Neural progenitor cell (in vitro differentiated cells): ENCODE measurements around a stretch of chr1.

GRCh38 chr1:29179482-29180555 is 1.9 kb downstream of the SRSF4 start:
- RAMPAGE, long total RNA, result no peak

- RAMPAGE, long total RNA, result no peak
Measured at GRCh38 chr1:29785115-29785314, 548.7 kb downstream of the PTPRU start.

DNA sequence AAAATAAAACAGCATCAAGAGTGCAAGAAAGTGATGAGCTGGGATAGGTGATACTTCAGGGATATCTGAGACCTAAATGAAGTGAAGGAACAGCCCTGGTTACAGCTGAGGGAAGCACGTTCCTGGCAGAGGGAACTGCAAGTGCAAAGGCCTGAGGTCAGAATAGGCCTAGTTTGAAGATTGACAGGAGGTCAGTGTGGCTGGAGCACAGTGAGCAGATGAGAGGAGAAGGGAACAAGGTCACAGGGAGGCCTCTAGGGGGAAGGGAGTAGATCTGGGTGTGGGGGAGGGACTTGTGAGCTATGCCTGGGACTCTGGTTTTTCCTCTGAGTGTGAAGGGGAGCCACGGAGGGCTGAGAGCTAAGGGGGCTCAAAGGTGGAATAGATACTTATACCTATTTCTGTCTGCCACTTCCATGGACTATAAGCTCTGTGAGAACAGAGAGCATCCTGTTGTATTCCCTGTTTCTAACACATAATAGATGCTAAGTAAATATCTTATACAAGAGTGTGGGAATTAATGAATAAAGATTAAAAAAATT is 736.4 kb downstream of the MATN1 start:
- RAMPAGE, long total RNA, result no peak

- RAMPAGE, long total RNA, result no peak
Measured at GRCh38 chr1:30005866-30006527, 717.4 kb downstream of the MATN1 start.

DNA sequence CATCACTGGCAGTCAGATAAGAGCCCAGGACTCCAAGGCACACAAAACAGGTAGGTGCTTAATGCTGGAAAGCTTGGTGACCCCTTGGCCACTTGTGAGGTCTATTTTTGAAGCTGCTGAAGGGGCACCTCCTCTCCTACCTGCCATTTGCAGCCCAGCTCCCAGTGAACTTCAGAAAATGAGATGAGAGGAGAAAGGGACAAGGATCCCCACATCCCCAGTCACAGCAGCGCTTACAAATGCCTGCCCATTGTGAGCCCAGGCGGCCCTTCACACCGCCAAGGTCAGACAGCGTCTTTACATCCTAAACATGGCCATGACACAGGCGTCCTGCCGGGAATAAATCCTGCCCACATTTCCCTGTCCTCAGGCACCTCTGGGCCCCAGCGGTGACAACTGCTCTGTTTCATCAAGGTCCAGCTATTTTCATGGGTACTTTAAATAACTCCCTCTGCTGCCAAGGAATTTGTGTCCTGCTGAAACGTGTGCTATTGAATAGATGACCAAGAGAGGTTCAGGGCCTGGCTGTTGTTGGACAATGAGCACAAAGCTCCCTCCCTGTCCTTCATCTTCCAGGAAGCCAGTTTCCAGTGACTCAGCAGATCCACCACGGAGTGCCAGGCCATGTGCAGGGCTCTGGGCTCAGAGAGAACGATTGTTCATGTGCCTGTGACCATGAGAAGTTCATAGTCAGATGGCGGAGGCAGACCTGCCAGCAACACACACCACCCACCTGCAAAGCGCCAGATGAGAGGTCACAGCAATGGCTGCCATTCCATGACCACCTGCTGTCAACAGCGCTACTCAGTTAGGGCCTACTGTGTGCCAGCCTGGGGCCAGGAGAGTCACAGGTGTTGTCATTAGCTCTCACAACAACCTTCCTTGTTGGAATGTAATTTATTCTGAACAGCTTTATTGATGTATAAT is 195.8 kb downstream of the MATN1 start:
- RAMPAGE, long total RNA, result no peak

DNA sequence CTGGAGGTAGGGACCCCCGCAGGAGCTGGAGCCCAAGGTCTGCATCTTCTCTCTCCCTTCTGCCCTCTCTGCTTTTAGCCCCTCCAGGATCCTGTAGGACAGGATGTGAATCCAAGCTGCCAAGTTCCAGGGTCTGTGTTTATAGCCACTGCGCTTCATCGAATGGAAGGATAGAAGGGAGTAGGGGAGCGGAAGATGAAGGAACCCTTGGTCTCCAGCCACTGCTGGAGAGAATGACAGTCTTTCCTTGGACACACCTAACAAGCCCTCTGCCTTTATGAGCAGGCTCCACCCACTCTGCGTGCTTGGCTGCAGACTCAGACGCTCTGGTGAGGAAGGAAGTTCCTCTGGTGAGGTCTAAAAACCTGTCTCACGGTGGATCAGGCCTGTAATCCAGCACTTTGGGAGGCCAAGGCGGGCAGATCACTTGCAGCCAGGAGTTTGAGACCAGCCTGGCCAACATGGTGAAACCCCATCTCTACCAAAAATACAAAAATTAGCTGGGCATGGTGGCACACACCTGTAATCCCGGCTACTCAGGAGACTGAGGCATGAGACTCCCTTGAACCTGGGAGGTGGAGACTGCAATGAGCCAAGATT is 55.4 kb downstream of the MATN1 start:
- RAMPAGE, long total RNA, result no peak

DNA sequence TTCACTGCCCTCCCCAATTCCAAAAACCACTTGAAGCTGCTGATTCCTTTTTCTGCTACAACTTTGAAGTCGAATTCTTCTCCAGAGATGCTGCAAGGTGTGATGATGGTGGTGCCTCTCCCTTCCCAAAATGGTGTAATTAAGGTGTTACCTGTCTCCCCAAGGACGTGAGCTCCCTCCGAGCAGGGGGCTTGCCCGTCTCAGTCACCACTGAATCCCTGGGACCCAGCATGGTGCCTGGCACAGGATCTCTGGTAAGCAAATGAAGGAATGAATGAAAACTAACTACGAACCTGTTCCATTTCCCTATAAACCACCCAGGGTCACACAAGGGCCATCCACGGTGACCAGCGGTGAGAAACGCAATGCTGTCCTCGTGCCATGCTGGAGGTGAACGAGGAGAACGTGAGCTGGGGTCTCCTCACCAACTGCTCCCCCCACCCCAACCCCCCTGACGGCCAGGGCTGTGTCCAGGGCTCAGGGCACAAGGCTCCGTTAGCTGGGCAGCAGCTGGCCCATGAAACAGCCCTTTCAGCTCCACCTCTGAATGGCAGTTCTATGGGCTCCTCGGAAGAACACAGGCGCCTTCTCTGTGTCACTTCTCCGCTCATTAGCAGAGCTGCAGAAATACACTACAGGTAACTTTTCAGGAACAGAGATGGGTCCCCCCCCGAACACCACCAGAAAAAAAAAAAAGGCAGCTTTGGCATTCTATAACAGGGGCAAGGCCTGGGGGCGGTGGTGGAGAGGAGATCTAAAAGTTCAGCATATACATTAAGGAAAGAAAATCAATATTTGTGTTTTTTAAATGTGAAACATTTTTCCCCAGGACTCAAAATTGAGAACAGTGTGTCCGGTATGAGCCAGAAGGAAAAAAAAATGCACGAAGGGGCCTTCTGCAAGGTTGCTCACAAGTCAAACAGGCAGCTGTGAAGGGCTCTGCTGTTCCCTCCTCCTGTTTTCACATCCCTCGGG is 2.3 kb upstream of the MATN1 start:
- RAMPAGE, long total RNA, result no peak

GRCh38 chr1:30728216-30728973 is 5.0 kb upstream of the MATN1 start:
- RAMPAGE, long total RNA, result no peak

DNA sequence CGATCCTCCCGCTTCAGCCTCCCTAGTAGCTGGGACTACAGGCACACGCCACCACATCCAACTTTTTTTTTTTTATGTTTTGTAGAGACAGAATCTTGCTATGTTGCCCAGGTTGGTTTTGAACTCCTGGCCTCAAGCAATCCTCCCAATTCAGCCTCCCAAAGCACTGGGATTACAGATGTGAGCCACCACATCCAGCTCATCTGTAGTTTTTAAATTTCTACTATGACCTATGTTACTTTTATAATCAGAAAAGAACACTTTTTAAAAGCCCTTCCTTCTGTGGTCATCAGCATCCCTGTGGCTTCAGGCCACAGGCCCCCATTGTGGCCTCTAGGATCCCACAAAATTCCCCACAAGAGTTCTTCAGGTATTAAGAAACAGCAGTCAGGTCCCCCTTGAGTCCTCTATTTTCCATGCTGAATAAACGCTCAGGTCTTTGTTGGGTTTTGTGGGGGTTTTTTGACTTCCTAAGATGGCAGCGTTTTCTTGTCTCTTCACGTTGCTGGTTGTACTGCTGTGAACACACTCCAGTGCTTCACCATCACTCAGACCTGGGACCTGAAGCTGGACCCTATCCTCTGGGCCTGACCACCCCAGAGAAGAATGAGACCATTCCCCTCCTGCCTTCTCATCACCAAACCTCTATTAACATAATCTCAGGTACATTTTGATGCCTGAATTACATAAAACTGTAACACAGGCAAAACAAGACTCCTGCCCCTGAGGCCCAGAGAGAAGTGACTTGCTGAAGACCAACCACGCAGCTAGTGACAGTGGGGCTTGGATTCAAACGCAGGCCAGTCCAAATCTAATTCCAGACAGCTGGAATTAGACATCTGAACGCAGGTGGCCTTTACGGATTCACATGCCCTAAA is 13.4 kb upstream of the MATN1 start:
- RAMPAGE, long total RNA, result no peak

DNA sequence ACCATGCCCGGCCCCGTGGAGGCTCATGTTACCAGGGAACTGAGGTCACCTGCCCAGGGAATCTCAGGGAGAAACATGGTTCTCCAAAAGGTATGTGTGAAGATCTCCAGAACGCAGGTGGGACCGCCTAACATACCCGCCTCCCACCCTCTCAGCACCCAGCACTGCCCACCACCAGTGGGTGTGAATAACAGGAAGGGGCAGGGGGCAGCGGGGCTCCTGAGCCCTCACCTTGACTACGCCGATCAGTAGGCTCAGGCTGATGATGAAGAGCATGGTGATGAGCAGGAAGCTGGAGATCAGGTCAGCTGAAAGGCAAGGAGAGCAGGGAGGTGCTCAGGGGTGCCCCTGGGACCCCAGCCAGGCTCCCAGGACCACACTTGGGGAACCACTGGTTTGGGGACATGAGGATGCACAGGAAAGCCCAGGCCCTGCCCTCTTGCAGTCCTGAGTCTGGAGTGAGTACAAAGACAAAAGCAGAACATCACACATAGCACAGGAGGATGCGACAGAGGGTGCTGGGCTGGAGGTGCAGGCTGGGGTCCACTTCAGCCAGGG is 16.1 kb downstream of the LAPTM5 start:
- RAMPAGE, long total RNA, result no peak

- RAMPAGE, long total RNA, result no peak
Measured at GRCh38 chr1:30744051-30744564, 13.5 kb downstream of the LAPTM5 start.

GRCh38 chr1:30786250-30787094 is 28.9 kb upstream of the LAPTM5 start:
- RAMPAGE, long total RNA, result no peak

- RAMPAGE, long total RNA, result no peak
Measured at GRCh38 chr1:30870872-30871926, 37.4 kb downstream of the SDC3 start.

DNA sequence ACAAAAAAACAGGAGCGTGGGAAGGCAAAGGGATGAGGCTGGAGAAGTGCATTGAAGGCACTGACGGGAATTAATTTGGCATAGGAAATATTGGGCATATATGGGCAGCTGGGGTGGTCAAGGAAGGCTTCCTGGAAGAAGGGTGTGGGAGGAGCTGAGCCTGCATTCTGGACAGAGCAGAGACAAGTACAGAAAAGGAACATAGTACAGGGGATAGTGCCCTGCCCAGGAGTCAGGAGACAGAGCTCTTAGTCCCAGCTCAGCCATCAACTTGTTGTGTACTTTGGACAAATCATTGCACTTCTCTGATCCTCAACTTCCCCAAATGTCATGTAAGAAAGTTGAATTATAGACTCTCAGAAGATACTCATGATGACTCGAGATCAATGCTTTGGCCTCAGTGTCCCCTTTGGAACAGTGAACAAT is 11.6 kb downstream of the SDC3 start:
- RAMPAGE, long total RNA, result no peak

- RAMPAGE, long total RNA, result no peak
Measured at GRCh38 chr1:30936432-30937020, 28.0 kb upstream of the SDC3 start.

- RAMPAGE, long total RNA, result no peak
Measured at GRCh38 chr1:31055482-31056066, 9.9 kb downstream of the PUM1 start.

DNA sequence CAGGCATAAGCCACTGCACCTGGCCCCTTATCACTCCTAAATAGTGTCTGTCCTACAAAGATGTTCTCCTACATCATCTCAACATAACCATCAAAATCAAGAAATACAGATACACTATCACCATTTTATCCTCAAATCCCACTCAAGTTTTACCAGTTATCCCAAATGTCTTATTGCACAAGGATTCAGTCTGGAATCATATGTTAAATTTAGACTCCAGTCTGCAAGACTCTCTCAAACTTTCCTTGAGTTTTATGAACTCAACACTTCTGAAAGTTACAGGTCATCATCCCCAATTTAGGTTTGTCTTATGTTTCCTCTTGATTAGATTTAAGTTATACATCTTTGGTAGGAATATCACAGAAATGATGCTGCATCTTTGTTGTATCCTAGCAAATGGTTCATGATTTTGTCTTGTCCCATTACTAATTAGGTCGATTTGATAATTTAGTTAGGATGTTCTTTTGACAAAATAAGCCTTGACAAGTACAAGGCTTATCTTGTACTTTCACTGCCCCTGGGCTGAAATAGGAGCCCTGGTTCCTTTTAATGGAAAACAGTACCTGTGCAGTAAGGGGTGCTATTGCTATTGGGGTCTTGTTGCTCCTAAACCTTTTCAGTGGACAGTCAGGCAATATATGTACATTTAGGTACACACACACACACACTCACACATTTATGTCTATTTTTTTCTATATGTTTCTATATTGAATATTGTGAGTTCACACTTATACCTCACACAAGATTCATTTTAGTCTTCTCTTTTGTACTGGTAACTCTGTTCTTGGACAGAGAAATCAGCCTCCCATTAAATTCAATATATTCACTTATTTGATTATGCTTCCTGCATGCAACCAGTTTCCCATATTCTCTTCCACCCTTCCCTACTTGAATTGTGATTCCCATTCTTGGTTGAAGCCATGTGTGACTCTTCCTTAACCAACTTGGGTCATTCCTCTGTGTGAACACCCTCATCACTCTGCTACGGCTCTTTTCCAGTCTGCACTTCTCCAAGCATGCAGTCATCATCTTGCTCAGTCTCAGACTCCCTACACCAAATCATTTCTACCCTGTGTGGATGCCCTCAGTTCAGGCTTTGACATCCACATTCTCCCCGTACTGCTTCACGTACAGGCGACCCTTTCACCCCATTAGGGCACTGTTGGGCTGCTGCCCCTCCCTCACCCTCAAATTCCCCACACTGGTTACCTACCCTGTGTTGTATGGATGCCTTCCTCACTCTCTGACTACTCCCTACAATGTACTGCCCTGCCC is 10.6 kb downstream of the SNRNP40 start:
- RAMPAGE, long total RNA, result no peak

GRCh38 chr1:31433819-31434761 is 21.1 kb downstream of the SERINC2 start:
- RAMPAGE, long total RNA, result no peak

- RAMPAGE, long total RNA, result no peak
Measured at GRCh38 chr1:31482360-31483176, 69.6 kb downstream of the SERINC2 start.

DNA sequence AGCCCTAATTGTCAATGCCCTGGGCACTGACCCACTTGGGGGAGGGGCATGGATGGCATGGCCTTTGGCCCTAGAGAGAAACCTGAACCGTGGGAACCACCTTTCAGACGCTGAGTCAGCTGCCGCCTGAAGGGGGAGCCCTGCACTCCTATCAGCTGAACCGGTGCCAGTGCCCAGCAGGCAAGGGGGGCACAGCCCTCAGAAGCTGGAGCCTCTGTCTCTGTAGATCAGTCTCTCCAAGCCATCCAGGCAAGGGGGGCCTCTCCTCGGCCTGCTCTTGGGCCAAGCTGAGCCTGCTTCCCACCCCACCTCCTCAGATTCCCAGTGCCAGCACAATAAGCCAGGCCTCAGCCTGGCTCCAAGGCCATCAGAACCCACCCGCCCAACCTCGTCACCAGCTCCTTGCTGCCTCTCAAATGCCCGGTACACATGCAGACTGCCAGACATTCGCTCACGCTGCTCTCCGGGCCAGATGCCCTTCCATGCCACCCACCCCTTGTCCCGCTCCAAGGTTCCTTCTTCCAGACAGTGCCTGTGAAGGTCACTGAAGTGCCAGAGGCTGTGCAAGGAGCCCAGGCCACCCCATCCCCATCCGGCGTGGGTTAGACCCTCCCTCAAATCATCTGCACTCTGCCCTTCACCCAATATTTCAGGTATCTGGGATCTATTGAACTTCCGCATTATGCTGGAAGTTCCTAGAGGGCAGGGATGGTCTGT is 11.7 kb downstream of the TINAGL1 start:
- RAMPAGE, long total RNA, result no peak